Kidney epithelial cell (primary cell): Measurements from ENCODE around the genes CCDC149 and ANAPC4.

DNA sequence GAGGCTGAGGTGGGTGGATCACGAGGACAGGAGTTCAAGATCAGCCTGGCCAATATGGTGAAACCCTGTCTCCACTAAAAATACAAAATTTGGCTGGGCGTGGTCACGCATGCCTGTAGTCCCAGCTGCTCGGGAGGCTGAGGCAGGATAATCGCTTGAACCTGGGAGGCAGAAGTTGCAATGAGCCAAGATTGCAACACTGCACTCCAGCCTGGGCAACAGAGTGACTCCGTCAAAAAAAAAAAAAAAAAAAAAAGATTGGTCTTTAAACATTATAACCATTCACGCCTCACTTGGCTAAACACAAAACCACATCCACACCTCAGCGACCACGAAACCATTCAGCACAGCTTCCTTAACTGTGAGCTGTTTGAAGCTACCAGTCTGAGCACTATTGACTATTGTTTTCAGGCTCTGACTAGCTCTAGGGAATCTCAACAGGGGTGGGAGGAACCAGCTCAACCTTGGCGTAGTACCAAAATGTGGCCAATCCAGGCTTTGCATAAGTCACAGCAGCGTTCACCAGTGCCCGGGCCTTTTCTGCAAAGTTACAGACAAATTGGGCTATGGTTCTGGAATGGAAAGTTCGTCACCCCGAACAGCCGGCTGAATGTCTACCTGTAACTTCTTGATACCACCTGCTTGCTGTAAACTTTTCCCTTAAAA is 73.6 kb upstream of the DHX15 start:
- RAMPAGE, long total RNA: no peak
- RRBS: 3% methylated on average over 1 of the region's 15 CpGs

GRCh38 chr4:24819694-24820179 is 24.4 kb downstream of the SOD3 start:
- RAMPAGE, long total RNA: no peak
- RRBS: no CpG with 5 or more reads among the region's 8 CpGs

- RAMPAGE, long total RNA: no peak
- RRBS: 1% methylated on average over 45 of the region's 110 CpGs
Measured at GRCh38 chr4:24912007-24913230, at the start of gene CCDC149. Gene CCDC149 (minus strand): TSS chr4:24913042.

DNA sequence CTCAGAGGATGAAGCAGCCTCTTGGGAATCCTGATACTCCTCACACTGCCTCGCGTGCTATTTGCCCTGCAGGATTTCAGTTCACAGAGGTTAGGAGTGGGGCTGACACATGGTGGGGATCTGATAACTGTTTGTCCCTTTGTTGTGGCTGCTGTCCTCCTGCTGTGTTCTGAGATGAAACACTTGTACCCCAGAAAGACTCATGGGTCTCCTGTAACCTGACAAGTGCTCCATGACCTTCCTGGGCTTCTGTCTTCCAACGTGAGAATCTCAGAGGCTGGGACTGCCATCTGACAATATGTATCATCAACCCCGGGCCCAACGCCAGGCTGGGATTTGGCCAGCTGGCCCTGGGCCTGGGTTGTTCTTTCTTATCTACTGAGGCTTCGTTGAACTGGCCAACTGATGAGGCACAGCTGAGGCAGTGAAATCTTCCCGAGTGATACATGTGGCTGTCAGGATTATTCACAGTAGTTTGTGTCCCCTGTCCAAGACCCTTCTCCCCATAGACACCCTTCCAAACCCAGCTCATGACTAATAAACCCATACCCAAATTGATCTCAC is 60.8 kb downstream of the SEPSECS start:
- RAMPAGE, long total RNA: no peak
- RRBS: no CpG with 5 or more reads among the region's 7 CpGs

- RAMPAGE, long total RNA: start-site peak on the plus strand at chr4:25377230-25377297, 300 and 331 reads in 2 replicates
- RRBS: 4% methylated on average over 46 of the region's 85 CpGs
Measured at GRCh38 chr4:25376605-25377750, at the start of gene ANAPC4. Gene ANAPC4 (plus strand): TSS chr4:25377263.

DNA sequence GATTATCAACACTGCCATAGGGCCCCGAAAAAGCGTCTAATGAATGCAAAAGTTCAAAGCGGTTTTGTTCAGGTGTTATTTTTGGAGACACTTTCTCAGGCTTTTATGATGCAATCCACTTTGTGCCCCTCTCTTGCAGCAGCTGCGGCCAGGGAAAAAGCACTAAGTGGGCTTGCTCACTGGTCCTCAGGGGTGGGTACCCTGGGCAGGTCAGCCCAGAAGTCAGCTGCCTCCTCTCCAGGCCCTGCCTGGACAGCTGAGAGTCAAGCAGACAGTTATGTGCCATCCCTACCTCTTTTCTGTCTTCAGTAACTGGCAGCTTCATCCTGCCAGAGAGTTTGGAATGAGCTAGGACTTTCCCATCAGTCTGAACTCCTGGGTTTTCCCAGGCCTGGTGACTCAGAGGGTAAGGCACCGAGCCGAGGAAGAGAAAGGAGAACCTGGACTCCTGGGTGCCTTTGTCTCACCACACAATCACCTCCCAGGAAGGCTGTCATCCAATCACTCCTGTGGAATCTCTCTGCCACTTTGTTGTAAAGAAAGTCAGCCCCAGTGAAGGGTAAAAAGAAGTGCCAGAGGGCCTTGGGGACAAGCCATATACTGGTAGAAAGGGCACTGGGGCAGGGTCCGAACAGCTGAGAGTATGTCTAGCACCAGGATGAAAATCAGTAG is 3.5 kb upstream of the SLC34A2 start:
- RAMPAGE, long total RNA: no peak
- RRBS: no CpG with 5 or more reads among the region's 7 CpGs

DNA sequence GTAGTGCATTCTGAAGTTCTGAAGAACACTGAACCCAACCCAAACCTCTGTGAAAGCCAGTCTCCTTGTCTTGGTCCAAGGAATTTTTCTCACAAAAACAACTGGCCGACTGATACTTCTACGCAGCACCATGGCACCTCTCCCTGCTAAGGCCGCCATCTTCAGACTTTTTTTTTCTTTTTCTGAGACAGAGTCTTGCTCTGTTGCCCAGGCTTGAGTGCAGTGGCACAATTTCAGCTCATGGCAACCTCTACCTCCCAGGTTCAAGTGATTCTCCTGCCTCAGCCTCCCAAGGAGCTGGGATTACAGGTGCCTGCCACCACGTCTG is 30.6 kb downstream of the SLC34A2 start:
- RAMPAGE, long total RNA: no peak
- RRBS: no CpG with 5 or more reads among the region's 4 CpGs

GRCh38 chr4:25874558-25875043 is 11.8 kb upstream of the SEL1L3 start:
- RAMPAGE, long total RNA: no peak
- RRBS: no CpG with 5 or more reads among the region's 3 CpGs

DNA sequence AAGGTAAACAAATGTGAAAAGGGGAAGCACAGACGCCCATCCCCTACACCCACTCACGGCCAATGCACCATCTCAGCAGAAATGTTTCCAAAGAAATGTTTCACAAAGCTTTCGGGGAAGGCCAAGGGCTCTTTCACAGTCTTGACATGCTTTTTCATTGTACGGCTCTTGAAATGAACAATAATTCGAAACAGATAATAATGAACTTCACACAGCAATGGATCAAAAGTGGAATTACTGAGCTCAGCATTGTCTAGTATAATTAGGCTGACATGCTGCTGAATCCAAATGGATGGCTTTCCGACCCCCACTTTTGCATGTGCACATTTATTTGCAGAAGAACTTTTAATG is 160.7 kb downstream of the SMIM20 start:
- RAMPAGE, long total RNA: no peak
- RRBS: no CpG with 5 or more reads among the region's 6 CpGs

- RAMPAGE, long total RNA: no peak
- RRBS: no CpG with 5 or more reads among the region's 3 CpGs
Measured at GRCh38 chr4:26220599-26220944, 100.2 kb upstream of the RBPJ start.

GRCh38 chr4:26362561-26363045 is 41.8 kb downstream of the RBPJ start:
- RAMPAGE, long total RNA: no peak
- RRBS: no CpG with 5 or more reads among the region's 2 CpGs

DNA sequence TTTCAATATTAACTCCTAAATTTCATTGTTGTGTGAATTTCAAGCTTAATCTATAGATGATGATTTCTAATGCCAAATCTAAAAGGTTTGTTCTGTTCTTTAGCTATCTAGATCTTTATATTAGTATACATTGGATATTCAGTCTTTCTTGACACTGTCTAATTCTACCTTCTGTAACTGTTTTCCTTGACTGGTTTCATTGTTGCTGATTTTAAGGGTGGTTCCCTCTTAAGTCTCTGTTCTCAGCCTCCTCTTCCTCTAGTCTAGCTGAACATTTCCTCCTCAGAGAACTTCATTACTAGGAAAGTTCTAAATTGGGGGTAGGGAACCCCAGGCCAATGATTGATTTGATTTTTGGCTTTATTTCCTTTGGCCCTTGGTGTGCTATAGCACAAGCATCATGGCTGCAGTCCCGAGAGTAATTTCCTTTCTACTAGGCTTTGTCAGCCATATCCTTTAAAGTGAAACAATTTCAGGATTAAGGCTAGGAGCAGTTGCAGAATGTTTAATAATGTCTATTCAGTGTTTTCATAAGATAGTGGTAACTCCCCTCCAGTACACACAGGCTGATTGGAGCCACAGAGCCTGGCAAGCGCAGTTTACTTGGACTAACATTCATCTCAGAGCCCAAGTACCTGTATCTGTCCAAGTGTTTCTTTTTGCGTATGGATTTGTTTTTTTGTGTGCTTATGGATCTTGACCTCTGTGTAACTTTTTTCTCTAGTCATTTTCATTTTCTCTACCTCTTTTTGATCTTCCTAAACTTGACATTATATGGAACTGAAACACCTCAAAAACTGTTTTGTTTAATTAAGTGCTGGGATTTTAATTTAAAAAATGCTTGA is 7.2 kb downstream of the STIM2 start:
- RAMPAGE, long total RNA: no peak
- RRBS: no CpG with 5 or more reads among the region's 3 CpGs

DNA sequence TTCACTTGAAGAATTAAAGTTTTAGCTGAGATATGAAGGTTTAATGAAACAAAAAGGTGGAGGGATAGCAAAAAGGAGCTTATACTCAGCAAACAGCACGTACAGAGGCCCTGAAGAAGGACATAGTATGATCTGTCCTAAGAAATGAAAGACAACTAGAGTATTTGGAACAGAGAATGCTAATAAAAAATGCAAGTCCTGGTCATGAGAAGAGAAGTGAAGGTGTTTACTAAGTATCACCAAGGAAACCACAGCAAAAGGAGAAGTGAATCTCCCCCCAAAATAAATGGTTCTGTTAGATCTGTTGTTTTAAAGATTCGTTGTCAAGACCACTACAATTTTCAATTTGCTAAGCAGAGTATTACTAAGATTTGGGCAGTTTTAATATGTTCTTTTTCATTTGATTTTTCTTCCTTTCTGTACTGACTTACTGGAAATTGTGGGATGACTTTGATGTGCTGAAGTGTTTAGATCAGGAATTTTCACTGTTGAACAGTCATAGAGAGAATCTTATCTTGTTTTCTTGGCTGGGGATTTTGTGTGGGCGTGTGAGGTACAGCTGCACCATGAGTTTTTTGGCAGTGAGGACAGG is 132.0 kb downstream of the STIM2 start:
- RAMPAGE, long total RNA: no peak
- RRBS: no CpG with 5 or more reads among the region's 3 CpGs

- RAMPAGE, long total RNA: no peak
- RRBS: no CpG with 5 or more reads among the region's 4 CpGs
Measured at GRCh38 chr4:27024408-27025137, 163.9 kb downstream of the STIM2 start.

- RAMPAGE, long total RNA: no peak
- RRBS: no CpG with 5 or more reads among the region's 7 CpGs
Measured at GRCh38 chr4:27760147-27760628, 899.5 kb downstream of the STIM2 start.

DNA sequence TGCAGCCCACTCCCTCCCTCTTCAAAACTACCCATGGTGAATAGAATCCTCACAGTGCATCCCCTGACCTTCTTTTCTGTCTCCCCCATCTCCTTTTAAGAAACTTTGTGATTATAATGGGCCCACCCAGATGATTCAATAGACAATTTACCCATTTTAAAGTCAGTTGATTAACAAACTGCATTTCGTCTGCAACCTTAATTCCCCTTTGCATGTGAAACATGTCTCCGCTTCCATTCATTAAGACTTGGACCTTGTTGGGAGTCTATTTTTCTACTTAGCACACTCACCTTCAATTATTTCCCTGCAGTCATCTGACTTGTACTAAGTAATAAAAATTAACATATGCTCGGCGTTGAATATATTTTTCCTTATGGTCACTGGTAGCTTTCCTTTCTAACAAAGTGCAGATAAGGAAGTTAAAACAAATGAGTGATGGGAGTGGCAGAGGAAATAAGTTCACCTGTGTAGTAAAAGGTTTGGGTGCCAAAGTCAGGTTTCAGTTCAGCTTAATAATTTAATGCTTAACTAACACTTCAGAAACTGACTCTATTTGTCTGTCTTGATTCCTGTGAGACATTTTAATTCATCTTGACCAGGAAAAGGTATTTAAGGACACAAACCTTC is 184.3 kb downstream of the PCDH7 start:
- RAMPAGE, long total RNA: no peak
- RRBS: no CpG with 5 or more reads among the region's 4 CpGs

DNA sequence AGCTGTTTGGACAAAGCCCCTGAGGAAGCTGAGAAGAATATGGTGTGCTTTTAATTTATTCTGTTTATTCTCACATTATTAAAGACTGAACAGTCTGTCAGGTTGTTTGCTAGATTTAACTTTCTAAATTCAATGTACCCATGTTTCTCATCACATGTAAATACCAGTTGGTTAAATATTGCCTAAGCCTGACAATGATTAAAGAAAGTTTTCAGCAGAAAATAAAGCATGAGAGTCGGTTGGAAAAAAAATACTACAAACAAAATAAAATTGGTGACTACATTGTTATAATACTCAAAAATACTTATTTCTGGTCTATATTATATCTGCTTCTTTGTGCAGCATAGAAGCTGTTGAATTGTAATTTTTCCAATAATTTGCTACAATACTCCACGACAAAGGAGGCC is 1974.7 kb downstream of the ARAP2 start:
- RAMPAGE, long total RNA: no peak
- RRBS: no CpG with 5 or more reads among the region's 2 CpGs

DNA sequence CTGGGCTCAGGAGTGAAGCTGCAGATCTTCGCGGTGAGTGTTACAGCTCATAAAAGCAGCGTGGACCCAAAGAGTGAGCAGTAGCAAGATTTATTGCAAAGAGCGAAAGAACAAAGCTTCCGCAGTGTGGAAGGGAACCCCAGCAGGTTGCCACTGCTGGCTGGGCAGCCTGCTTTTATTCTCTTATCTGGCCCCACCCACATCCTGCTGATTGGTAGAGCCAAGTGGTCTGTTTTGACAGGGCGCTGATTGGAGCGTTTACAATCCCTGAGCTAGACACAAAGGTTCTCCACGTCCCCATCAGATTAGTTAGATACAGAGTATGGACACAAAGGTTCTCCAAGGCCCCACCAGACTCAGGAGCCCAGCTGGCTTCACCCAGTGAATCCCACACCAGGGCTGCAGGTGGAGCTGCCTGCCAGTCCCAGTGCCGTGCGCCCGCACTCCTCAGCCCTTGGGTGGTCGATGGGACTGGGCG is 1909.1 kb downstream of the ARAP2 start:
- RAMPAGE, long total RNA: no peak
- RRBS: no CpG with 5 or more reads among the region's 13 CpGs

- RAMPAGE, long total RNA: no peak
- RRBS: no CpG with 5 or more reads among the region's 3 CpGs
Measured at GRCh38 chr4:36153877-36154386, 90.4 kb downstream of the ARAP2 start.

DNA sequence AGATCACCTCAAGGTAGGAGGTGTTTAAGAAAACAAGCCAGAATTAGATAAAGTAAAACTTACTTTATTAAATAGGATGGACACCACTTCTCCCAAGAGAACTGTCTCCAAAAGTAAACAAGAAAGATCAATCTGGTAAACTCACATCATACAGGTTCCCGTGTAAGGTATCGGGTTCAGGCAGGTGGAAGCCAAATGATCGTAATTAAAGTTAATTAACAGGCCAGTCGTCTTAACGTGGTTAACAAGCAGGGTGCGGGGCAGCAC is 835 bp downstream of the ARAP2 start:
- RAMPAGE, long total RNA: no peak
- RRBS: no CpG with 5 or more reads among the region's 6 CpGs